Skeletal muscle tissue (tissue), 7 donors: Measurements from ENCODE around the genes OR51D1, OR51F2, HBD, OR51M1, UBQLNL, OR52N5, OR52E8, FHIP1B and APBB1.

DNA sequence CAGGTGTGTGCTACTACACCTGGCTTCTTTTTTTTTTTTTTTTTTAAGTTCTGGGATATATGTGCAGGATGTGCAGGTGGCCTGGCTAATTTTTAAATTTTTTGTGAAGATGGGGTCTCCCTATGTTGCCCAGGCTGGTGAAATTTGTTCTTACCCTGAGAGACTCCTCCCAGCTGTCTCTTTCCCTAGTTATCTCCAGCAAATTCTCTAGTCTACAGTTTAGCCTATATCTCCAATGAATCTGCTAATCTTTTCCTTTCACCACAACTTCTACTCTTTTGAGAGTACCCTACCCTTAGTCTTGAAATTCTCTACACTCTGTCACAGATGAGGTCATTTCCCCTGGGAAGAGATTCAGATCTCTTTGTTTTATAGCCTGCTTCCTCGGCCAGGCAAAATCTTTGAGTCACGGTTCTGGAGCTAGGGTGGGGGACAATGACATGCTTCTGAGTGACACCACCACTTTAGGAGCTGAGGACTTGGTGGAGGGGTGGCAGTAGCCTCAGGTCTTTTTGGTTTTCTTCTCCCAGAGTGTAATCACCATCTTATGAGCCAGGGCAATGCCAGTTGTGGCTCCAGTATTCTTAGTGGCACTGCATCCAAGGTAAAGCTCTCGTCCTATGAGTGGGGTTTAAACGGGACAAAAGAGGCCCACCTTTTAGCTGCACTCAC lies 98.7 kb upstream of the RRM1 start:
- PRO-cap, 3 experiments = no peak in any of the 3 experiments
- RAMPAGE, long total RNA = no peak
- RRBS, 2 experiments = no CpG with 5 or more reads among the region's 4 CpGs

DNA sequence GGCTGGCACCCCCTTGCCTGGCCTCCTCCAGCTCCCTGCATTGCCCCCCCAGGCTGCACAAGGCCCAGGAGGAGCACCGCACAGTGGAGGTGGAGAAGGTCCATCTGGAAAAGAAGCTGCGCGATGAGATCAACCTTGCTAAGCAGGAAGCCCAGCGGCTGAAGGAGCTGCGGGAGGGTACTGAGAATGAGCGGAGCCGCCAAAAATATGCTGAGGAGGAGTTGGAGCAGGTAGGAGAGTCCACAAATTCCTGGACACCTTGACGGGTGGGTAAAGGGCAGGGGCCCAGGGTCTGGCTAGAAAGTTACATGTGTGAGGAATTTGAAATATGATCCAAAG lies 20.2 kb upstream of the RRM1 start:
- PRO-cap, 3 experiments = no peak in any of the 3 experiments
- RAMPAGE, long total RNA = no peak
- RRBS, 2 experiments = no CpG with 5 or more reads among the region's 8 CpGs

- PRO-cap, 3 experiments = no peak in any of the 3 experiments
- RAMPAGE, long total RNA = no peak
- RRBS, 2 experiments = no CpG with 5 or more reads among the region's 3 CpGs
Measured at GRCh38 chr11:4091868-4092575, 2.6 kb upstream of the RRM1 start.

GRCh38 chr11:4637105-4637619 lies at the start of gene OR51D1:
Gene OR51D1 (plus strand): TSS chr11:4637477.
- PRO-cap, 3 experiments = no peak in any of the 3 experiments
- RAMPAGE, long total RNA = no peak
- RRBS, 2 experiments = 53 to 67% methylated on average over 1 of the region's 16 CpGs

DNA sequence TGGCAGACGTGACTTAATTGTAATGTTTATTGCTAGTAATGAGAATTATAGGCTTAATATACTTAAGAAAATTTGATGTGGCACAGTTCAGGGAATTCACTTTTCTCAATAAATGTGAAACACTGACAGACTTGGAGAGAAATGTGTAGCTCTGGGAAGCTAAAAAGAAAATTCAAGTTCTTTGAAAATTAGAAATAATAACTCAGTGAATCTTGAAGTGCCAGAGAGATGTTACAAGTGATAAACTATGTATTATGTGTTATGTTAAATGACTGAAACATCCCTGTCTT lies at the start of gene OR51F2:
Gene OR51F2 (plus strand): TSS at position 204 of the 290 bp plus-strand sequence.
- PRO-cap, 3 experiments = no peak in any of the 3 experiments
- RAMPAGE, long total RNA = no peak
- RRBS, 2 experiments = no CpG with 5 or more reads among the region's 1 CpG

DNA sequence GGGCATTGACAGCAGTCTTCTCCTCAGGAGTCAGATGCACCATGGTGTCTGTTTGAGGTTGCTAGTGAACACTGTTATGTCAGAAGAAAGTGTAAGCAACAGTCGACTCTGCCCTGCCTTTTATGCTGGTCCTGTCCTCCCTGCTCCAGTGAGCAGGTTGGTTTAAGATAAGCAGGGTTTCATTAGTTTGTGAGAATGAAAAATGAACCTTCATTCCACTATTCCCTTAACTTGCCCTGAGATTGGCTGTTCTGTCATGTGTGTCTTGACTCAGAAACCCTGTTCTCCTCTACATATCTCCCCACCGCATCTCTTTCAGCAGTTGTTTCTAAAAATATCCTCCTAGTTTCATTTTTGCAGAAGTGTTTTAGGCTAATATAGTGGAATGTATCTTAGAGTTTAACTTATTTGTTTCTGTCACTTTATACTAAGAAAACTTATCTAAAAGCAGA lies at the start of gene HBD:
Gene HBD (minus strand): TSS at position 93 of the 452 bp plus-strand sequence.
- PRO-cap, 3 experiments = no peak in any of the 3 experiments
- RAMPAGE, long total RNA = no peak
- RRBS, 2 experiments = no CpG with 5 or more reads among the region's 2 CpGs

- PRO-cap, 3 experiments = no peak in any of the 3 experiments
- RAMPAGE, long total RNA = no peak
- RRBS, 2 experiments = no CpG with 5 or more reads among the region's 1 CpG
Measured at GRCh38 chr11:5383795-5383974, at the start of gene OR51M1. Gene OR51M1 (plus strand): TSS chr11:5383812.

DNA sequence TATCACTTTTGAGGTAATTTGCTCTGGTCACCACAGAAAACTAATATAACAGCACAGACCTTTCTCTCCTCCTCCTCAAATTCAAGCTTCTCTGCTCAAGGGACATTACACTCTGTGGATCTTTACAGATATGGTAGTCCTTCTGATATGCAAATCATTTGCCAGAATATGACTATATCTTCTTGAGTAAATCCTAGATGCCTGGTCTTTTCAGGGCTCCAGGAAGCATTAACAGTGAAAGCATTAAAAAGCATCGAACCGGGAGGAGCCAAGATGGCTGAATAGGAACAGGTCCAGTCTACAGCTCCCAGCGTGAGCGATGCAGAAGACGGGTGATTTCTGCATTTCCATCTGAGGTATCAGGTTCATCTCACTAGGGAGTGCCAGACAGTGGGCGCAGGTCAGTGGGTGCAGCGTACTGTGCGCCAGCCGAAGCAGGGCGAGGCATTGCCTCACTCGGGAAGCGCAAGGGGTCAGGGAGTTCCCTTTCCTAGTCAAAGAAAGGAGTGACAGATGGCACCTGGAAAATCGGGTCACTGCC lies 9.8 kb upstream of the OR51Q1 start:
- PRO-cap, 3 experiments = no peak in any of the 3 experiments
- RAMPAGE, long total RNA = no peak
- RRBS, 2 experiments = no CpG with 5 or more reads among the region's 13 CpGs

DNA sequence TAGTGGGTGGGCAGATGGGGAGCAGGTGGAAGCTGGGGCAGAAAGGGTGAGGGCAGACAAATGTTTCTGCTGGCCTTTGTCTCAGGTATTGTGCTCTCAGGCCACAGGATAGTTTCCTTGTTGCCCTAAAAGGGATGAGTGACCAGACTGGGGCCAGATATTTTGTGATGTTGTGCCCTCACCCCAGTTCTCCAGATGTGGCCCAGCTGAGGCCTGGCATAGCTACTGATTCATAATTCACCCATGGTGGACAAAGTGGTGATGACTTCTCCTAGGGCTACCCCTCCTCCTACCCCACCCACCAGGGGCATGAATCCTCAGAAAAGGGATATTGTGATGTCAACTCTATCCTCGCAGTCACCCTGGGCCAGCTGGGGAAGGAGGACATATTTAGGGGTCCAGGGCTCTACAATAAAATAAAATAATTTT lies at the start of gene UBQLNL:
Gene UBQLNL (minus strand): TSS at position 252 of the 429 bp plus-strand sequence.
- PRO-cap, 3 experiments = no peak in any of the 3 experiments
- RAMPAGE, long total RNA = no peak
- RRBS, 2 experiments = no CpG with 5 or more reads among the region's 1 CpG

DNA sequence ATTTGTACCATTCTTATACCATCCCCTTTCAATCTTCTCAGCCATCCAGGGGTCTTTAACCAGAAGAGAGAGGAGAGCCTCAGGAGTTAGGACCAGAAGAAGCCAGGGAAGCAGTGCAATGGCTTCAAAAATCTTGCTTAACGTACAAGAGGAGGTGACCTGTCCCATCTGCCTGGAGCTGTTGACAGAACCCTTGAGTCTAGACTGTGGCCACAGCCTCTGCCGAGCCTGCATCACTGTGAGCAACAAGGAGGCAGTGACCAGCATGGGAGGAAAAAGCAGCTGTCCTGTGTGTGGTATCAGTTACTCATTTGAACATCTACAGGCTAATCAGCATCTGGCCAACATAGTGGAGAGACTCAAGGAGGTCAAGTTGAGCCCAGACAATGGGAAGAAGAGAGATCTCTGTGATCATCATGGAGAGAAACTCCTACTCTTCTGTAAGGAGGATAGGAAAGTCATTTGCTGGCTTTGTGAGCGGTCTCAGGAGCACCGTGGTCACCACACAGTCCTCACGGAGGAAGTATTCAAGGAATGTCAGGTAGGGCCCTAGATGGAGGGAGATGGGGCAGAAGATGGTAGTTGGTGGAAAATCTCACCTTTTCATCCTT lies 7.5 kb downstream of the TRIM34 start:
- PRO-cap, 3 experiments = no peak in any of the 3 experiments
- RAMPAGE, long total RNA = no peak
- RRBS, 2 experiments = no CpG with 5 or more reads among the region's 5 CpGs

DNA sequence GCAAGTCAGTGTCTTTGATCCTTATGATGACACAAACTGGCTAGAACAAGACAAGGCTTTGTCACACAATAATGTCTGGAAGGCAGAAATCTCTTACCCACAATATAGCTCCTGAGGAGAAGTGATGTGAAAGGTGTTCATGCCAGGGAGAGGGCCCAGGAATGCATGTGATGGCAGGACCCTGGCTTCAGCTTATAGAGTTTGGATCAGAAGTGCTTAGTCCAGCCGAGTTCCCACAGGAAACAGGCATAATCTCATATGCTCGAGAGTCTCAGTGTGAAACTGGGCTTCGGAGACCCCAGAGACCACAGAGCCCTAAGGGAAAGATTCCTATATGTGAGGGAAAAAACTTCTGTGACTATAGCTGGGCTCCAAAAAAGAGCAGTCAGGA lies at the start of gene OR52N5:
Gene OR52N5 (minus strand): TSS at position 158 of the 391 bp plus-strand sequence.
- PRO-cap, 3 experiments = no peak in any of the 3 experiments
- RAMPAGE, long total RNA = no peak
- RRBS, 2 experiments = no CpG with 5 or more reads among the region's 3 CpGs

DNA sequence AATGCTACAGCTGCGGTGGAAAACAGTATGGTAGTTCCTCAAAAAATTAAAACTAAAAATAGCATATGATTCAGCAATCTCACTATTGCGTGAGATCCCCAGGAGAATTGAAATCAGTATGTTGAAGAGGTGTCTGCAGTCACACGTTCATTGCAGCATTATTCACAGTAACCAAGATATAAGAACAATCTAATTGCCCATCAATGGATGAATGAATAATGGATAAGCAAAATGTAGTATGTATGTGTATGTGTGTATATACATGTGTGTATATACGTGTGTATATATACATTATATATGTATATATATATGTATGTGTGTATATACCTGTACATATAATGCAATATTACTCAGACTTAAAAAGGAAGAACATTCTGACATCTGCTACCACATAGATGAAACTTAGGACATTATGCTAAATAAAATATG lies 6.9 kb downstream of the OR52N2 start:
- PRO-cap, 3 experiments = no peak in any of the 3 experiments
- RAMPAGE, long total RNA = no peak
- RRBS, 2 experiments = no CpG with 5 or more reads among the region's 4 CpGs

GRCh38 chr11:5857635-5857885 lies at the start of gene OR52E8:
Gene OR52E8 (minus strand): TSS chr11:5857690.
- PRO-cap, 3 experiments = no peak in any of the 3 experiments
- RAMPAGE, long total RNA = no peak
- RRBS, 2 experiments = no CpG with 5 or more reads among the region's 3 CpGs

- PRO-cap, 3 experiments = no peak in any of the 3 experiments
- RAMPAGE, long total RNA = no peak
- RRBS, 2 experiments = no CpG with 5 or more reads among the region's 23 CpGs
Measured at GRCh38 chr11:6143771-6144396, 26.2 kb downstream of the OR52B2 start.

DNA sequence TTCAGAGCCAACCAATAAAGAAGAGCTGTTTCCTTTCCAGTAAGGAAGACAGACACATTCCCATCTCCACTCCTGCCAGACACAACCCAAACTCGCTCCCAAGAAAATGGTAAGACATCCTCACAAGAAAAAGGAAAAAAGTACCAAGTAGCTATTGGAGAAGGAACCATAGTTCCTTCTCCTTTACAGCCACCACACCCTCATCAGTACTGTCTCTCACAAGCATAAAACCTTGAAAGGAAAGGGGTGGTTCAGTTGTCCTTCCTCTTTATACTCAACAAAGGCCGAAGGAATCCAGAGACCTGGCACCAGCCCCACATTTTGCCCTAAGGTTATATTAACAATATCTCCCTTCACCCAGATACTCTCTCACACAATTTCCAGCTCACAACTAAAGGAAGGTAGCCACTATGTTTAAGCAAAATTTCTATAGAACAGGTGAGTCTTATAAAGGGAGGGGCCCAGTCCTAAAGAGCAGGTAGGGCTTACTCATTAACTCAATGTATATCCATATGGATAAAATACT lies 8.6 kb downstream of the FHIP1B start:
- PRO-cap, 3 experiments = no peak in any of the 3 experiments
- RAMPAGE, long total RNA = no peak
- RRBS, 2 experiments = no CpG with 5 or more reads among the region's 2 CpGs

- PRO-cap, 3 experiments = peak in 3 of 3 experiments; most common plus-strand start chr11:6234878 (in 2); most common minus-strand start chr11:6234659 (in 2)
- RAMPAGE, long total RNA = no peak
- RRBS, 2 experiments = 2 to 3% methylated on average over 29 to 36 of the region's 78 CpGs
Measured at GRCh38 chr11:6234495-6235626, at the start of gene FHIP1B. Gene FHIP1B (minus strand): TSS chr11:6234636.

DNA sequence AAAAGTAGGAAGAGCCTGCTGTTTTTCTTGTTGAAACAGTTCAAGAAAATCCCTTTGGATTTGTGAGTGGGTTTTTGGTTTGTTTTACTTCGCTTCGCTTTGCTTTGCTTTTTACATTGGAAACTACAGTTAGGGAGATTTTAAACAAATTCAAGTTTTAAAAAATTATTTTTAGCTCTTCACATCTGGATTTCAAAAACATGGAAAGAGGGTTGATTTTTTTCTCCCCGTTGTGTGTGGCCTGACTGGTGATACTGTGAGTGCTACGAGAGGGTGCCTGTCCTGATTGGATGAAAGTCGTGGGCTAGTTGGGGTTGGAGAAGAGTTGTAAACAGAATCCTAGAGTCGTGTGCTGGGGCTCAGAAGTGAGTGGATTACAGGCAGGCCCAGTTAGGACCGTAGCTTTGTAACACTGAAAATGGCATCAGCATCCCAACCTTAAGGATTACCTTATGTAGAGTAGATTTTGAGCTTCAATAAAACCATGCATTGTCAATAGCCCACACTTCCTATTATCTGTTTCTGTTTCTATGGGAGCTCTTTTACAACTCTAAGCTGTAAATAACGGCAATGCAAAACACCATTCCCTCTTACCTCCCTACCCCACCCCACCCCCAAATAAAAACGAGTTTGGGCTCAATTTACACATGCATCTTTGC lies 24.3 kb downstream of the CAVIN3 start:
- PRO-cap, 3 experiments = no peak in any of the 3 experiments
- RAMPAGE, long total RNA = no peak
- RRBS, 2 experiments = no CpG with 5 or more reads among the region's 9 CpGs

GRCh38 chr11:6363093-6363419 lies 27.2 kb upstream of the SMPD1 start:
- PRO-cap, 3 experiments = peak in 2 of 3 experiments; most common plus-strand start chr11:6363299 (in 1); most common minus-strand start chr11:6363208 (in 2)
- RAMPAGE, long total RNA = no peak
- RRBS, 2 experiments = no CpG with 5 or more reads among the region's 1 CpG

GRCh38 chr11:6418071-6419329 lies at the start of gene APBB1:
Gene APBB1 (minus strand): TSS chr11:6419094.
- PRO-cap, 3 experiments = peak in 3 of 3 experiments; most common plus-strand start chr11:6419190 (in 2); most common minus-strand start chr11:6419094 (in 2)
- RAMPAGE, long total RNA = start-site peak on the minus strand at chr11:6419073-6419089, 42 and 39 reads in 2 replicates
- RRBS, 2 experiments = 0% methylated on average over 3 of the region's 87 CpGs; no CpG with 5 or more reads in 1 of the 2 experiments

GRCh38 chr11:6483273-6483862 lies 2.1 kb downstream of the TIMM10B start:
- PRO-cap, 3 experiments = no peak in any of the 3 experiments
- RAMPAGE, long total RNA = no peak
- RRBS, 2 experiments = no CpG with 5 or more reads among the region's 3 CpGs